ENCODE measurements around a stretch of chr1.

DNA sequence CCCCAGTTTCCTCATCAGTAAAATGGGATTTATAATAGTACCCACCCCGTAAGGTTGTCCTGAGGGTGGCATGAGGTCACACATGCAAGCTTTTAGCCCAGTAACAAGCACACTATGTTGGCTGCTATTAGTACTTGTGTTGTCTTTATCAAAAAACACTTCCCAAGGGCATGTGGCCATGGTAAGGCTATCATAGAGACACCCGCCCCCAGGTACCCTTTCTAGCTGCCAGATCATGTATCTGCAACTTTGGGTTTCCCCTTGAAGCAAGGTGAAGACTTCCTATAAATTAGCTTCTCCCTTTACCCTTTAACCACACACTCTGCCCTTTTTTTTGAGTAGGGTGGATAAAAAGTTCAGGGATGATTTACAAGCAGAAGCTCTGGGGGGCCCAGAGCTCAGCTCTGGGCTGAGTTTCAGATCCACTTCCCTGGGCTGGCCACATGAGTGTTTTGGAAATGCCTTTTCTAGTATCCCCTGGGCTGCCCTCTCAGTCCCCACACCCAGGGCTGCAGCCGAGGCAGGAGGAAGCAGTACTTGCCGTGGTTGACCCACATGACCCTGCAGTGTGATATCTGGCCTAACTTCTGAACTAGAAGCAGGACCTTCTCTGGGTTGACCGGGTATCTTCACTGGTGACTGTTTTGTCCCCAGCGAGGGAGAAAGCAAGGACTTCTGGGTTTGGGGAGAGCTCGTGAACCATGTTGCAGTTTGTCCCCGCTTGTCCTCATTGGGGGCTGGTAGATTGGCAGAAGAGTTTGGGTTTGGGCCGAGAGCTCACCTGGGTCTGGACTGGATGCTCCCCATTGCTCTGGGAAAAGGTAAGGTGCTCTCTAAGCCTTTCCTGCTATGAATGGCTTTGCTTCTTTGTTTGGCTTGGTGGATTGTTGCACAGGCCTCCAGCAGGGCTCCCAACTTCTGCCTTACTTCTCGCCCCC lies 2.2 kb downstream of the ZDHHC18 start:
- RRBS = no CpG with 5 or more reads among the region's 10 CpGs

DNA sequence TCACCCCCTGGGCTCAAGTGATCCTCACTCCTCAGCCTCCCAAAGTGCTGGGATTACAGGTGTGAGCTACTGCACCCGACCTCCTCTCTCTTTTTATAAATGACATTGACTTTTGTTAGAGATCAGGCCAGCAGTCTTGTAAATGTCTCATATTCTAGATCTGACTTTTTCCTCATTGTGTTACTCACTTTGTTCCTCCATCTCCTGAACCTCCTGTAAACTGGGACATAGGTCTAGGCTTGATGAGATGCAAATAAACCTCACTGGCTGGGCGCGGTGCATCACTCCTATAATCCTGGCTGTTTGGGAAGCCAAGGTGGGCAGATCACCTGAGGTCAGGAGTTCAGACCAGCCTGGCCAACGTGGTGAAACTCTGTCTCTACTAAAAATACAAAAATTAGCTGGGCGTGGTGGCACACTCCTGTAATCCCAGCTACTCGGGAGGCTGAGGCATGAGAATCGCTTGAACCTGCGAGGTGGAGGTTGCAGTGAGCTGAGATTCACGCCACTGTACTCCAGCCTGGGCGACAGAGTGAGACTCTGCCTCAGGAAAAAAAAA lies 15.1 kb upstream of the SFN start:
- RRBS = no CpG with 5 or more reads among the region's 10 CpGs

DNA sequence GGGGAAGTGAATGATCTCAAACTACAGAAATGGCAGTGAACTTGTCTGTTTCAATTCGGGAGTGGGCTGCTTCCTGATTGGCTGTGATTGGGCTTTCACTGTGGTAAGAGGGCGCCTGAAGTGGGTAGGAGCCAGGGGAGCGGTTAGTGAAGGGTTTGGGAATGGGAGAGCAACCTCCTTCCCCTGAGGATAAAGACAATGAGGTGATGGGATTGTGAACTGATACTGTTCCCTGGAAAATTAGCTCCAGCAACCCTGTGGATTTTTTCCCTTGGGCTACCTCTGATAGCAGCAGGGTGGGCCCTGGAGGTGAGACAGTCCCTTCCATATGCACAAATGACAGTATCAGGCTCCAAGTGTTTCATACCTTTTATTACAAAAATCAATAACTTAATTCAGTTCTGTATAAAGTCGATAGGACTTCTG lies 2.6 kb downstream of the NR0B2 start:
- RRBS = no CpG with 5 or more reads among the region's 4 CpGs

- RRBS = no CpG with 5 or more reads among the region's 5 CpGs
These were observed 1.5 kb upstream of the NR0B2 start for GRCh38 chr1:26915120-26915878.

GRCh38 chr1:26946175-26946700 lies 14.0 kb downstream of the KDF1 start:
- RRBS = no CpG with 5 or more reads among the region's 4 CpGs

DNA sequence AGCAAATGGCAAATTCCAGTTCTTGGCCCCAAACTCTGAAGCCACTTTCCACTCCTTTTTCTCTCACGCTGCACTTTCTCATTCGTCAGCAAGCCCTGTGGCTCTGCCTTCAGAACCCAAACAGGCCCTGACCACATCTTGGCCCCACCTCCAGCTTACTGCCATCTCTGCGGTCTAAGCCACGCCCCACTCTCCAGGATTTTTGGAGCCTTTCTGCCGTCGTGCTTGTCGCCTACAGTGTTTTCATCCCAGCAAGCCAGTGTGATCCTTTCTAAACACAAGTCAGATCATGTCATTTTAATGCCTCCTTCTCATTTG lies 14.4 kb upstream of the TENT5B start:
- RRBS = no CpG with 5 or more reads among the region's 7 CpGs

DNA sequence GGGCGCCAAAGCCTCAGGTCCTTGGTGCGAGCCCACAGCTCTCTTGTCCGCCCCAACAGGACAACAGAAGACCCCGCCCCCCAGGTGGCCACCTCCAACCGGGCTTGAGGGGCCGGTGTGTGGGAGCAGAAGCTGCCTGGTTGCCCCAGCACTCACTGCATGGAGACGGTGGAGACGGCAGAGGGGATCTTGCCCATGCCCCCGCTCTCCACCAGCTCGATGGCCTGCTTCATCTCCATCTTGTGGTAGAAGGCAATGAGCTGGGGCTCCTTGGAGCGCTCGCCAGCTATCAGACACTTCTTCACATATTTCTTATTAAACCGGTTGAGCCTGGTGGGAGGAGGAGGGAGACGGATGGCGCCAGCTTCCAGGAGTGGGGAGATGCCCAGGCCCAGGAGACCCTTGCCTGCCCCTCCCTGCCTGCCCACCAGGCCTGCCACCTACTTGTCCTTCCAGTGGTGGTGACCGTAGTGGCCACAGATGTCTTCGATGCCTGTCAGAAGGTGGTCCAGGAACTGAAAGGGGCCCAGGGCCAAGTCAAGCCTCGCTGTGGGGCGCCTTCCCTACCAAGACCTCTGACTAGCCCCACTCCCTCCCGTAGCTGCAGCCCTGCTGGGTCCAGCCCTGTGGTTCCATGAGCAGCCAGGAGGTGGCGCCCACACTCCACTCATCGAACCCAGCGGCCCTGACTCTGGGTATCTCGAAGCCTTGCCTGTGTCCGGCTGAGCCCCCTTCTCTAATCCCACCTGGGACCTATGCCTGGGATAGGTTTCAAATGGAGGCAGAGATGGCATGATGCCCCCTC lies 52.5 kb downstream of the SLC9A1 start:
- RRBS = no CpG with 5 or more reads among the region's 25 CpGs

- RRBS = 90% methylated on average over 2 of the region's 30 CpGs
These were observed 40.9 kb downstream of the SLC9A1 start for GRCh38 chr1:27113841-27114518.

DNA sequence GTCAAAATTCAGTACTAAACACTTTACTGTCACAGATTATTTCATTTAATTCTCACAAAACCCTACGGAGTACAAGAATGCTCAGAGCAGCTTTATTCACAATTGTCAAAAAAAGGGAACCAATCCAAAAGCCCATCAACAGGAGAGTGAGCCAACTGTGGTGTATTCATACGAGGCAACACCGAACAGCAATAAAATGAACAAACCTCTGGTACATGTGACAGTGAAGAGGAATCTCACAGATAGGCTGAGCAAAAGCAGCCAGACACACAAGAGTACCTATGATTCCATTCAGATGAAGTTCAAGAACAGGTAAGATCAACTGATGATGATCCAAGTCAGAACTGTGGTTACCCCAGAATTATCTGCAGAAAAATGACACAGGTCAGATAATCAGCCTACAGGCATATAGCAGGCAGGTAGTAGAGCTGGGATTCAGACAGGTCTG lies 19.3 kb downstream of the SLC9A1 start:
- RRBS = no CpG with 5 or more reads among the region's 3 CpGs

- RRBS = no CpG with 5 or more reads among the region's 4 CpGs
These were observed 678 bp upstream of the SLC9A1 start for GRCh38 chr1:27155666-27155939.

- RRBS = no CpG with 5 or more reads among the region's 7 CpGs
These were observed 1.3 kb downstream of the WDTC1 start for GRCh38 chr1:27235764-27236193.

DNA sequence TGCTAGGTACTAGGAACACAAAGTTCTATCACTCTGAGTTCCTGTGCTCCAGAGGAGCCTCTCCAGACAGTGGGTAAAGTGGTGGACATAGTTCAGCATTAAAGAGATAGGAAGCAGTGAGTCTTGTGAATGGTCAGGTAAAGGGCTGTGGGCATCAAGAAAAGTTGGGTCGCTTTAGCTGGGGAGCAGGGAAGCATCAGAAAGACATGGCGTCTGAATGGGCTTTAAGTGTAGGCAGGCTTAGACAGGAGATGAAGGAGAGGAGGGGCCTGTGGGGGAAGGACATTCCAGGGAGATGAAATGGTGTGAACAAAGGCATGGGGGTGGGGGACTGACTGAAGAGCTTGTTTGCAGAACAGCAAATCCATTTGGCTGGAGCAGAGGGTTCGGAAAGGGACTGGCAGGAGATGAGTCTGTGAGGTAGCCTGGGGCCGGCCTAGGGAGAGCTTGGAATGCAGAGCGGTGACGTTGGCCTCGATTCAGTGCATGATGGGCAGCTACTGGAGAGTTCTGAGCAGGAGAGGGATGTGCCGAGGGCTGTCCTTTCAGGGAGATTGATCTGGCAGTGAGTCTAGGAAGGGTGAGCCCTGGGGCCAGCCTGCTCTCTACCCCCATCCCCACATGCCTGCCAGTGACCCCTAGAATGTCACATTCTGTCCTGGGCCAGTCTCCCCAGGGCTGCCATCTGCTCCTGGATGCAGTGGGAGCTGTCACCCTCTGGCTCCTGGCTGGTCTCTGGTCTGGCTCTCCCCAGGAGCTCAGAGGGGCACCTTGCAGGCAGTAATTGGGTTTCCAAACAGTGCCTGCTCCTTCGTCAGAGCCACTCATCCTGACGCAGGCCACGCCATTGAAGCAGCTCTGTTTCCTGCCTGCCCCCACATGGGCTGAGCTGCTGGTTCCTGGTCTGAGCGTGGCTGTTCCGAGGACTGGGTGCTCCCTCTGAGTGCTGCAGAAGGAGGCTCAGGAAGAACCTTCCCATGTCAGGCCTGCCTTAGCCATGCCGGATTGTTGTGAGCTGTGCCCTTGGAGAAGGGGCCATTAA lies 22.4 kb upstream of the TMEM222 start:
- RRBS = no CpG with 5 or more reads among the region's 14 CpGs

DNA sequence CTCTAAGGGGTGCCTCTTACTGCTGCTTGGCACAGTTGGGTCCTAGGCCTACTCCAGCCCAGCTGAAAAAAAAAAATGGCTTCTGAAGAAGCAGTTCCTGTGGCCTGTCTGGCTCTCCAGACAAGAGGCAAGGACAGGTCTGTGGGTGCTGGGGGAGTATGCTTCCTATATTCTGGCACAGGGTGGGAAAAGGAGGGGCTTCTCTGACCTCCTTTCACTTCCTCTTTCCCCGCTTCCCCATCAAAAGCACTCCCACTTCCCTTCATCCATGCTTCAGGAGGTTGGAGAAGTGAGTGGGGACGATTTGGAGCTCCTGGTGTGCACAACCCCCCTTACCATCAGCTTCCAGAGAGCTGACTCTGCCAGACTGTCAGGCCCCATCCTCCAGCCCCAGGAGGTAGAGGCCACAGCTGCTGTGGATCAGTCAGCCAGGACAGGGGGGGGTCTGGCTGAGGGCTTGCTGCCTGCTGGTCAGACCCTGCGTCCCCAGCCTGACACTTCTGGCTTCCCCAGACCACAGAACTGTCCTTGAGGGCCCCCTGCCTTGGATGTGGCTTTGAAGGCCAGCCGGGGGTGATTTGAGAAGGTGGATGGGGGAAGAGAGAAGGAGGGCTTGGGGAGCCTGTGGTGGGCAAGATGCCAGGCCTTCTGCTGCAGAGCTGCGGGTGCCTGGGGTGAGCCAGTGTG lies 21.6 kb upstream of the TMEM222 start:
- RRBS = no CpG with 5 or more reads among the region's 5 CpGs

GRCh38 chr1:27322805-27323209 lies 844 bp downstream of the TMEM222 start:
- RRBS = no CpG with 5 or more reads among the region's 5 CpGs

DNA sequence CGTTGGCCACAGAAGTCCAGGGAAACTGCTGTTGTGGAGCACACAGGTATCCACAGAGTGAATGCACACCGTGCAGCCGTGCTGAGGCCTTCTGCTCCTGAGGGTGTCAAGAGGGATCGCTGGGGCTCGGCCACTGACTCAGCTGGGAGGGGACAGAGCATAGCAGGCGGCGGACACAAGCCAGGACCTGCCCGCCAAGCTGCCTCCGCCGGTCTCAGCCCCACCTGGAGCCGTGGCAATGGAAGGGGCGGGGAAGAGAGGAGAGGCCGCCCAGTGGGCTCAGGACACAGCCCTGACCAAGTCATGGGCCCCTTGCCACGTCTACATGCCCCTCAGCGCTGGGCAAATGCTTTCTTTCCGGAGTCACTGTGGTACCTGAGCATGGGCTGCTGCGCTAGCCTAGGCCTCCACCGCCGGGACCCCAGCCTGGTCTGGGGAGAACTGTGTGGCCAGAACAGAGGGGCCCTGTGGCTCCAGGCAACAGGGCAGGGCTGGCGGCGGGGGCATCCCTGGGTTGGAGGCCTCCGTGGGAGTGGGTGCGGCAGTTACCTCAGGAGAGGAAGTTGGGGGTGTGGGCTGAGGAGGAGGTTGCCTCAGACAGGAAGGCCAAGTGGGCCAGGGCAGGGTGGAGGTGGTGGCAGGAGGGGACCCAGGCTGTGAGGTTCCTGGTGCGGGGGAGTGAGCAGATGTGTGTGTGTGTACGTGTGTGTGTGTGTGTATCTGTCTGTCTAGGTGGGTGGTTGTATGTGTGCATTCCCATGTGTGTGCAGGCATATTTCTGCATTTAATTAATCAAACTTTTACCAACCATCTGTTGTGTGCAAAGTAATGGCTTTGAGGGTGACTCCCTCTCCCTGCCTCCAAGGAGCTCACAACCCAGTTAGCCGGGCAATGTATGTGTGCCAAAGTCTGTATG lies 1.3 kb downstream of the SYTL1 start:
- RRBS = 14% methylated on average over 5 of the region's 26 CpGs

DNA sequence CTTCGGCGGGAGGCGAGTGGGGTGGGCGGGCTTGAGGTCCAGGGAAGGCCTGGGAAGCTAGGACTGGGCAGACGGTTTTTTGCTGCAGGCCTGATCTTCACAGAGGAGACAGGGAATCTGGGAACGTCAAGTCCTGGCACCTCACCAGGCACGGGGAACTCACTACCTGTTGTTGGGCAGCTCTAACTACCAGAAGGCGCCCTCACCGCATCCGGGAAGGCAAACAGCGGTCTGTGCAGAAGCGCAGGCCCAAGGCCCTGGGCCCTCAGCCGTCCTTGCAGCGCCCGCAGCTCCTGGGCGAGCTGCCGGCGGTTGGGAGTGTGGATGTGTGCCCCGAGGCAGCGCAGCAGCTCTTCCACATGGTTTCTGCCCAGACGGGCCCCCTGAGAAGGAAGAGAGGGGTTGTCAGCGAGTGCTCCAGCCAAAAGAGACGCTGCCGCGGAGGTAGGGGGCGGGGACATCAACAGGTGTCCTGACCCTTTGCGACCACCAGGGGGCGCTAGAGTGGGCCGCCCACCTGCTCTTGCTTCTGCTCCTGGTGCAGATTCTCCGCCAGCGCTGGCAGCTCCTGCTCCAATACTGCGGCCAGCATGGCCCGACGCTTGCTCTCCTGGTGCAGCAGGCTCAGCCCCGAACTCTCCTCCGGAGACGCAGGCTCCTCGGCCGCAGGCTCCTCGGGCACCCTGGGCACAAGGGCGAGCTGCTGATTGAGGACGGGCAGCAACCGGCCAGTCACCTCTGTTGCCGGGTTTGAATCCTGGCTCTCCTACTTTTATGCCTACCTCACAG lies 9.4 kb downstream of the MAP3K6 start:
- RRBS = 21% methylated on average over 15 of the region's 44 CpGs

DNA sequence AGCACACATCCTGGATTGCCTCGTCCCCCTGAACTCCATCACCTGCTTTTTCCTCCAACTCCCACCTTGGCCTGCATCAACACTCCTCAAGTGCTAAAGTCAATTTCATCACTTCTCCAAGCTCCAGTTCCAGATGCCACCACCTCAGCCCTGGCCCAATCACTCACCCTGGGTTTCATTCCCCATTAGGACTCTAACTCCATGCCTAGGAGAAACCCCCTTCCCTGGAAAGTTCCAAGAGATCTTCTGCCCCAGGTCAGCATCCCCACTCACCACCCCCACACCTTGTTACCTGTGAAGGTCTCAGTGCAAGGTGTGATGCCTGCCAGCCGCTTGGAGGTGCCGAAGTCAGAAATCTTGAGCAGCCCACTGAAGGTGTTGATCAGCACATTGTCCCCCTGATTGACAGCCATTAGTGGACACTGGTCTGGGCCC lies 7.6 kb downstream of the MAP3K6 start:
- RRBS = no CpG with 5 or more reads among the region's 3 CpGs

- RRBS = no CpG with 5 or more reads among the region's 9 CpGs
These were observed 6.6 kb downstream of the GPR3 start for GRCh38 chr1:27398845-27399594.

GRCh38 chr1:27504169-27505720 lies 14.8 kb upstream of the WASF2 start:
- RRBS = 6% methylated on average over 2 of the region's 26 CpGs

- RRBS = 2% methylated on average over 5 of the region's 28 CpGs
These were observed 31.6 kb upstream of the WASF2 start for GRCh38 chr1:27521344-27522140.

Measured in zone of skin (tissue), 1 donor.